Hair follicular keratinocyte (primary cell): ENCODE measurements around the genes NRARP, NSMF and CACNA1B.

- RAMPAGE, long total RNA: no peak
These were observed 8.2 kb upstream of the TOR4A start for GRCh38 chr9:137269136-137269953.

- RAMPAGE, long total RNA: no peak
These were observed at the start of gene NRARP for GRCh38 chr9:137302131-137302772. NRARP (minus strand) TSS chr9:137302271.

GRCh38 chr9:137437525-137438120, 3.5 kb downstream of the ENTPD8 start:
- RAMPAGE, long total RNA: no peak

- RAMPAGE, long total RNA: no peak
These were observed 8.8 kb upstream of the ENTPD8 start for GRCh38 chr9:137449709-137450547.

DNA sequence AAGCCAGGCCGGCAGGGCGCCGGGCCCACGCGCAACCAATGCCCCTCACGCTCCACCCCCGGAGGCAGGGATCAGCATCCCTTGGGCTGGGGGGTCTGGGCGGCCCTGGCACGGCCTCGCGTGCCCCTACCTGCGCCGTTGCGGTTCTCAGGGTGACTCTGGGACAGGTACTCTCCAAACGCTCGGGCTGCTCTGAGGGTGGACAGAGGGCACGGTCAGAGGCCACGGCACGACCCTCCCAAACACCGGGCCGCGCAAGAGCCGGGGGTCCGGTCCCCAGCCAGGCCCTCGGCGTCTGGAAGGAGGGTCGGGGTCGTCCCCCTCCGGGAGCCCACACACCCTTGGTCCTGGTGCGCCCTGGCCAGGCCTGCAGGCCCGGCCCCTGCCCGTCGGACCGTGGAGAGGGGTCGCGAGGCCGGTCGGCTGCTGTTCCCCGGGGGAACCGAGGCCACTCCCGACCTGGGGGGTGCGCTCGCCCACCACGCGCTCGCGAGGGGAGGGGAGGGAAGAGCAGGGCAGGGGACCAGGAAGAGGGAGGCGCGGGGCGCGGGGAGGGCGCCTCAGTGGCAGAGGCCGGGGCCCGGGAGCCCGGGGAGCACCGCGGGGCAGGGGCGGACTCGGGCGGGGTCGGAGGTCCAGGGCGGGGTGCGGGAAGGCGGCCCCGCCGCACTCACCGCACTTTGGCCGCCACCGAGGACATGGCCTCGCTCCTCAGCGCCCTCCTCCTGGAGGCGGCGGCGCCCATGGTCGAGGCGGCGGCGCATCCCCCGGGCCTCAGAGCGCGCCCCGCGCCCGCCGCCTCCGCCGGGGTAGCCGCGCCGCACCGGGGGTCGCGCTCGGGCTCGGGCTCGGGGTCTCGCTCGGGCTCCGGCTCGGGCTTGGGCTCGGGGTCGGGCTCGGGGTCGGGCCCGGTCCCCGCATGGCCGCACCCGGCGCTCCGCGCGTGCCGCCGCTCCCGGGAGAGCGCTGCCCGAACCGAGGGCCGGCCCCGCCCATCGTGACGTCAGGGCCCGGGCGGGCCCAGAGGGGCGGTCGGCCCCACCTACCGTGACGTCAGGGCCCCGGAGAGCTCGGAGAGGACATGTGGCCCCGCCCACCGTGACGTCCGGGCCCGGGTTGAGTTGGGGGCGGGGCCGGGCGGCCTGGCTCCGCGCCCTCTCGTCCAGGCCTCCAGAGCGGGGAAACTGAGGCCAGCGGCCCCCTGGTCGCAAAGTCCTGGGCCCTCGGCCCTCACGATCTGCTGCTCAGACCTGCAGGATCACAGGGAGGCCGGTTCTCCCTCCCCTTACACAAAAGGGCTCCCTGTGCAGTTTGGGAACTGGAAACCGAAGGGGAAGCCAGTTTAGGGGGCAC, at the start of gene NSMF:
Gene NSMF (minus strand): TSS at position 977 of the 1,353 bp plus-strand sequence.
- RAMPAGE, long total RNA: no peak

GRCh38 chr9:137479561-137480212, 20.6 kb upstream of the NSMF start:
- RAMPAGE, long total RNA: no peak

DNA sequence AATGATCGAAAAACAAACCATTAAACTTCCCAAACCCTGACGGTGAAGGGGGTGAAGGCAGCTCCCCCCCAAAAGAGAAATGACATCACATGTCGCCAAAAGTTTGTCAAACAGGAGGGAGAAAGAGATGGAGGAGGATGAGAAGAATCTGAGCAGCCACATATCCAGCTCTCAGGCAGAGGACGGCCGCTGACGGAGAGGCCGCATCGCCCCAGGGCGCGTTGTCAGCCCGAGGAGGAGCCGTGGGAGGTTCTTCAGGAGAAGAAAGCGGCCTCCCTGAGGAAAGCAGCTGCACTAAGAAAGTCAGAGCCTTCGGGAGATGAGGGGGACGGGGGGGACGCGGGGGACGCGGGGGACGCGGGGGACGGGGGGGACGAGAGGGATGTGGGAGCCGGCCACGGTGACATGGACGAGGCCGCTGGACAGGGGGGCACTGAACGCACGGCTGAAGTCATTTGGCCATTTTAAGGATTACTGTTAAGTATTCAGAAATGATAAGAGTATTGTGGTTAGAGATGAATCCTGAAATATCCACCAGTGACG, 43.3 kb upstream of the NSMF start:
- RAMPAGE, long total RNA: no peak

- RAMPAGE, long total RNA: no peak
These were observed at the start of gene CACNA1B for GRCh38 chr9:137877523-137877895. CACNA1B (plus strand) TSS chr9:137877782.

- RAMPAGE, long total RNA: no peak
These were observed 145.3 kb downstream of the CACNA1B start for GRCh38 chr9:138022859-138023221.

- RAMPAGE, long total RNA: no peak
These were observed 235.2 kb downstream of the CACNA1B start for GRCh38 chr9:138112837-138113155.